Cardiac ventricle fibroblast (primary cell): ENCODE measurements around the gene SLC24A4.

GRCh38 chr14:91286152-91286776, 41.8 kb upstream of the GPR68 start:
- RAMPAGE, long total RNA, result no peak

GRCh38 chr14:91313351-91314291, 69.1 kb upstream of the GPR68 start:
- RAMPAGE, long total RNA, result no peak

- RAMPAGE, long total RNA, result no peak
Measured at GRCh38 chr14:91325088-91325701, 80.7 kb upstream of the GPR68 start.

GRCh38 chr14:91332668-91333115, 84.9 kb downstream of the CCDC88C start:
- RAMPAGE, long total RNA, result no peak

GRCh38 chr14:91759624-91760172, 27.8 kb upstream of the CATSPERB start:
- RAMPAGE, long total RNA, result no peak

DNA sequence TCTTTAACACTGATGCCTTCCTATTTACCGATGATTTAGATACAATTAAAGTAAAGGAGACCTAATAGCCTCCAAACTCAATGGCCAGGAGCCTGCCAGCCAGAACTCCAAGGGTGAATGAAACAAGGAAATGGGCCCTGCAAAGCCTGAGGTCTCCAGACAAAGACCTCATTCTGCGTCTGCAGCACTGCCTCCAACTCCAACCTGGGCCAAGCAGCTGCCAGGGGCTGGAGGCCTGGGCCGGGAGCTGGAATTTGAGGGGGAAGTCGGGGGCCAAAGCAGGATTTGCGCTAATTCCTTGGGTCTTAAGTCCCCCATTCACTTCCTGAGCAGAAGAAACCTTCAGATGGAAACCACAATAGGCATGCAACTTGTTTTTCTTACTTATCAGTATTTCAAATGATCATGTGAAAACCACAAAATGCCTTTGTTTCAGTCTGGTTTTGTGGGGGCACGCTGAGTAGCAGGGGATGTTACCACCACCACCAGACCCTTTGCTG, 22.9 kb upstream of the TC2N start:
- RAMPAGE, long total RNA, result no peak

DNA sequence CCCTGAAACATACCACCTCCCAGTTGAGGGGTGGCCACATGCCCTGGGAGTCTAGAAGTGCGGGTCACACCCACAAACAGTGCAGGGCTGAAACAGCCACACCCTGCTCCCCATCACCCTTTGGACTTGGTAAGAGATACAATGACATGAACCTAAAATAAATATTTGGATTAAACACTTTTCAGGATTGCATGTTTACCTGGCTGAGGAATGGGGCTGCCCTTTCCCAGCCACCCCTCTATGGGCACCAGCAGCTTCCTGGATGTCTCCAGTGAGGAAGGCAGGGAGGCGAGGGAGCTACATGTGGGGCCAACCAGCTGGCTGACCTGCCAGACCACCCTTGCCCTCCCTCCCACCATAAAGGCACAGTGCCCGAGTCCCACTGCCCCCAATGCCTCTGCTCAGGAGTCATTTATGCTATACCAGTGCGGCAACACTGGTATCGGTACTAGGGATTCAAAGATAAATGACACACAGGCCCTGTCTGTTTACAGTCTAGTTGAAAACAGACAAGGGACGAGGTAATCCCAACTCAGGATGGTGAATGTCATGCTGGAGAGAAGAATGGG, 39.2 kb upstream of the TC2N start:
- RAMPAGE, long total RNA, result no peak

GRCh38 chr14:92322824-92323908, at the start of gene SLC24A4:
Gene SLC24A4, plus strand, starts transcription at chr14:92323165.
- RAMPAGE, long total RNA, result no peak

DNA sequence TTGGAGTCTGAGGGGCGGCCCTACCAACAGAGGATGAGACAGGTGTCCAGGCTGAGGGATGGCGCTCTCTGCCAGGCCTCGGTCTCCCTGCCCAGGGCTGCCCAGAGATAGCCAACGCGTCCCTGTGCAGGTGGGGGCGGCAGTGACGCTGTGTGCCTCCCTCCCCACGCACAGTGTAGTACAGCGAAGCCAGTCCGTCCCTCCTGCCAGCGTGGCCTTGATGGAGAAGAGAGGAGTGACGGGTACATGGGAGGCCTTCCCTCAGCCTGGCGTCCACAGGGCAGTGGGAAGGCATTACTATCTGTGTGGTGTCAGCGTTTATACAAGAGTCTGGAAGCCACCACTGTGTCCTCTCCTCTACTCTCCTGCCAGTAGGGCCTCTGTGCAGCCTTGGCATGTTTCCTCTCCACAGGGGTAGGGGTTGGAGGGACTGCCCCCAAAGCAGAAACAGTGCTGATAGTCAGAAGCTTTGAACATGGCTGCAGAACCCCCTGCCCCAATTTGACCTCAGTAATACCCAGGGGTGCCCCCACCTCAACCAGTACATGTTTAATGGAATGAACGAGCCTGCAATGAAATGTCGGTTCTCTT, 6.1 kb downstream of the RIN3 start:
- RAMPAGE, long total RNA, result no peak

DNA sequence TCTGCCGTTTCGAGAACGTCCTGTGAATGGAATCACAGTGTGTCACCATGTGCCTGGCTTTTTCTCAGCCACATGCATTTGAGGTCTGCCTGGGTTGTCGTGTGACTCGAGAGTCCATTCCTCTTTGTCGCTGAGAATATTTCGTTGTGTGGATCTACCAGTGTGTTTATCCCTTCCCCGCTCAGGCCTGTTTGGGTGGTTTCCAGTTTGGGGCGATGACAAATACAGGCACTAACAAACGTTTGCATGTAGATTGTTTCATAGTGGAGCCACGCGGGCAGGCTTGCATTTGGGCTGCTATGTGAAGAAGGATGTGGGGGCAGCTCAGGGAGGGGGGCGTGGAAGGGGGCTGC, 14.1 kb downstream of the RIN3 start:
- RAMPAGE, long total RNA, result no peak

DNA sequence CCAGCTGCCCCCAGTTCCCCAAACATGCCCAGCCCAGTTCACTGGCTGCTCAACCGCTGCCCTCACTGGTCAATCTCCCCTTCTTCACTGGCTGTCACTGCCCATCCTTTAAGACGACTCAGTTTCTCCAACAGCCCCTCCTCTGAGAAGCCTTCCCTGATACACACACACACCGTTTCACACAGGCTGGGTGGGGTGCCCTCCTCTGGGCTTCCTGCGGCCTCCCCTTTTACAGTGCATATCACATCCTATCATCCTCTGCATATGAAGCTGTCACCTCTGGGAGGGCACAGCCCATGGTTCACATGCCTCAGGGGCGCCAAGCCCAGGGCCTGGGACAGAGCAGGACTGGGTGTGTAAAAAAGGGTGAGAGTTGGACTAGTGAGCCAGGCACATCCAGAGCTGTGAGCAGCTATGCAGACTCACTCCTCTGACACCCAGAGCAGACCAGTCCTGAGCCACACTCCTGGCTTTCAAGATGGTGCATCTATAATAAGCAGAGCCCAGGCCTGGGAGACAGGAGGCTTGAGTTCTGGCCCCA, 62.7 kb downstream of the LGMN start:
- RAMPAGE, long total RNA, result no peak

DNA sequence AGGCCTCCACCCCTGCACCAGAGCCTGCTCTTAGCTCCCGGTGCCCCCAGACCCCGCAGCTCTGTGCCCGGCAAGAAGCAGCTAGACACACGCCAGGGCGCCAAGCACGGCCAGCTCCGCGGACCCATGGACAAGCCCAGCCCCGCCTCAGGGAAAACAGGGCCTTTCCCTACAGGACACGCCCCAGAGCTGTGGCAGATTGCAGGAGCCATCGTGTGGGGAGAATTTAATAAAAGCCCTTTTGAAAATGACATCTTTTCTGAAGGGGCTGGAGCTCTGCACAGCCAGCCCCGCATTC, 59.7 kb downstream of the LGMN start:
- RAMPAGE, long total RNA, result no peak

GRCh38 chr14:92780299-92780913, 13.7 kb upstream of the GOLGA5 start:
- RAMPAGE, long total RNA, result no peak

- RAMPAGE, long total RNA, result no peak
Measured at GRCh38 chr14:92906742-92907601, 16.0 kb upstream of the CHGA start.

GRCh38 chr14:92927505-92927735, 4.5 kb downstream of the CHGA start:
- RAMPAGE, long total RNA, result no peak

- RAMPAGE, long total RNA, result no peak
Measured at GRCh38 chr14:92931185-92931825, 8.4 kb downstream of the CHGA start.

- RAMPAGE, long total RNA, result no peak
Measured at GRCh38 chr14:92932330-92933081, 9.6 kb downstream of the CHGA start.

- RAMPAGE, long total RNA, result no peak
Measured at GRCh38 chr14:93045008-93045756, 70.5 kb downstream of the ITPK1 start.

DNA sequence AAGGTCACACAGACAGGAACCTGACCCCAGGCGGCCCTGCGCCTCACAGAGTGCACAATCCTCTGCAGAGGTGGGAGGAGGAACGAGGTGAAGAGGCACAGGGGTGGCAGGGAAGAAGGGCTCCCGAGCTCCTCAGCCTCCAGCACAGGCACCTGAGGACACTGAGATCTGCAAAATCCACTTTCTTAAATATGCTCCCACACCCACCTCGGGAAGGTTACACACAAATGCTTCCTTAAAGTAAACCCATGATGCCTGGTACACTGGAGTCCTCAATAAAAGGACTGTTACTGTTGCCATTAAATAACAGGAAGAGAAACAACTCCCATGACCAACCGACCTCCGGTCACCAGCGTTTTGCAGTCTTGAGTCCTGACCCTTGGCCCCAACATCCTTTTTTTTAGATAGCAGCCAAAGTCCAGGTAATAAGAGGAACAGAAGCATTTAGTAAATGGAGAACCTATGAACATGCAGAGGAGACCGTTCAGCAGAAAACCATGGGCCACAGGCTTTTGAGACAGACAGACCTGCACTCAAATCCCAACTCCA, 42.4 kb downstream of the ITPK1 start:
- RAMPAGE, long total RNA, result no peak

- RAMPAGE, long total RNA, result no peak
Measured at GRCh38 chr14:93096811-93097428, 18.8 kb downstream of the ITPK1 start.